Pulmonary artery (tissue), 1 donor: ENCODE measurements around the genes CIPC and AHSA1.

- PRO-cap, result no peak
Observed at GRCh38 chr14:76976127-76976815, 52.2 kb downstream of the IRF2BPL start.

GRCh38 chr14:76977674-76978417 is 50.7 kb downstream of the IRF2BPL start:
- PRO-cap, result no peak

GRCh38 chr14:77007850-77008697 is 20.4 kb downstream of the IRF2BPL start:
- PRO-cap, result no peak

DNA sequence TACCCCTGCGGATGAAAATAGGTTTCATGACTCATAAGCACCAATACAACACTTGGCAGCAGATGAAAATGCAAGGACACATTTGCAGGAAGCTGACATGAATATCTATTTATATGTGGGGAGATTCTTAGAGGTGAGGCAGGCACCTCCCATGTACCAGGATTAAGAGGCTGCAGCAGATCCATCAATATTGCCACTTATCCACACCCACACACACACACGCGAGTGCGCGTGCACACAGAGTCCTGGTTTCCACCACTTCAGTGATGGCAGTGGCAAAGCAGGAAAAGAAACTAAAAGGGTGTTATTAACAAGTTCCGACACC is 5.5 kb downstream of the IRF2BPL start:
- PRO-cap, result no peak

DNA sequence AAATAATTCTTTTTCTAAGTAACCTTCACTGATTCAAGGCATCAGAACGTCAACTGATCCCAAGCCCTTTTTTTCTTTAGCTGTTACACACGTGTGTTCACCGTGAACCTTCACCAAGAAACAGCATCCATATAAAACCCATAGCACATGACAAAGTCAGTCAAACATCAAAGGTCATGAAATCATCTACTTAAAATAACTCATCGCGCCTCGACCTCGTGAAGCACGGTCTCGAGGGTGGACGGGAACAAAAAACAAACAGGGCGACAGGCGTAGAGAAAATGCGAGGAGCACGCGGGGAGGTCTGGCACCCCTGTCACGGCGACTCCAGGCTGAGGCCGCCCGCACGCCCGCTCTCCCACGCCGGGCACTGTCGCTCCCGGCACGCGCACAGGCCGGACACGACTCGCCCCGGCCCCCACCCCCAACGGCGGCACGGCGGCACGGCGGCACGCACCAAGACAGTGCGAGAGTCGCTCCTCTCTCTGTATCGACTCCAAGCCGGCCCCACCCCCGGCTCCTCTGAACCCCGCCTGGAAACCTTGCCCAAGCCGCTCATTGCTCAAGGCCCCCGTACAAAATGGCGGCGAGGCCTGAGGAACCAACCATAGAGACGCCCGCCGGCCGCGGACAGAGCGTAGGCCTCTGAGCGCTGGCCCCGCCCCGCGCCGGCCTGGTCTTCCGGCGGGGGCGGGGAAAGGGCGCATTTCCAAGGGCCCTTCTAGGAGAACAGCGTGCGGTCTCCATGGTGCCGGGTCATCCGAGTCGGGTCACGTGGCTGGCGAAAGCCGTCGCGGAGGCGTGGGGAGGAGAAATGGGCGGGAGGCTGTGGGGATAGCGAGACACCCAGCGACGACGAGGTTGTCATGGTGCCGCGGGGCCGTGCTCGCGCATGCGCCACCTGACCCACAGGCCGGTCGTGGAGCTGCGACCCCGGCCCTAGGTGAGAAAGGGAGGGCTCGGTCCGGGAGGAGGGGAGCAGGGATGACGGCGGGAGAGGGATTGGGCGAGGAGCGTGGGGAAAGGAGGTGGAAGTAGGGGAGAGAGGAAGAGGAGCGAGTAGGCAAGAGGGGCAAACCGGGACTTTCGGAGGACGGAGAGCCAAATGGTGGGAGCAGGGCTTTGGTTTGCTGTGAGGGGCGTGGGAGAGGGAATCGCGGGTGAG is at the start of gene CIPC:
Gene CIPC, plus strand, starts transcription at position 840 of the 1,165 bp plus-strand sequence.
- PRO-cap, result bidirectional peak, plus-strand start at position 275 of the sequence, minus-strand start at position 122 of the sequence; unidirectional peak, minus-strand start at position 372 of the sequence; bidirectional peak, plus-strand start at position 867 of the sequence, minus-strand start at position 609 of the sequence

DNA sequence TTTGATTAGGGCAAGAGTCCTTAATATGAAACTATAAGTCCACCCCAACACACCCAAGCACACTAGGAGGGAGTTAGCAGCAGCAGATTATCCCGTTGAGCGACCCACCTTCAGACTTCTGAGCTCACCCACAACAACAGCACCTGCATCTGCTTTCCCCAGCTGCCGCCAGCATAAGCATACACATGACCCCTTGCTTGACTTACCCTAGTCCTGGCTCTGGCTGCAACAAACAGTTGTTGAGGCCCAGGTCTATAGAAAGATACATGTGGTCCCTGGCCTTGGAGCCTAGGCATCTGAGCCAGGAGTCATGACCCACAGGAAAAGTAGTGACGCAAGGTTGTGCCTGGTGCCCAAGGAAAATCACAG is 19.0 kb downstream of the ZDHHC22 start:
- PRO-cap, result no peak

DNA sequence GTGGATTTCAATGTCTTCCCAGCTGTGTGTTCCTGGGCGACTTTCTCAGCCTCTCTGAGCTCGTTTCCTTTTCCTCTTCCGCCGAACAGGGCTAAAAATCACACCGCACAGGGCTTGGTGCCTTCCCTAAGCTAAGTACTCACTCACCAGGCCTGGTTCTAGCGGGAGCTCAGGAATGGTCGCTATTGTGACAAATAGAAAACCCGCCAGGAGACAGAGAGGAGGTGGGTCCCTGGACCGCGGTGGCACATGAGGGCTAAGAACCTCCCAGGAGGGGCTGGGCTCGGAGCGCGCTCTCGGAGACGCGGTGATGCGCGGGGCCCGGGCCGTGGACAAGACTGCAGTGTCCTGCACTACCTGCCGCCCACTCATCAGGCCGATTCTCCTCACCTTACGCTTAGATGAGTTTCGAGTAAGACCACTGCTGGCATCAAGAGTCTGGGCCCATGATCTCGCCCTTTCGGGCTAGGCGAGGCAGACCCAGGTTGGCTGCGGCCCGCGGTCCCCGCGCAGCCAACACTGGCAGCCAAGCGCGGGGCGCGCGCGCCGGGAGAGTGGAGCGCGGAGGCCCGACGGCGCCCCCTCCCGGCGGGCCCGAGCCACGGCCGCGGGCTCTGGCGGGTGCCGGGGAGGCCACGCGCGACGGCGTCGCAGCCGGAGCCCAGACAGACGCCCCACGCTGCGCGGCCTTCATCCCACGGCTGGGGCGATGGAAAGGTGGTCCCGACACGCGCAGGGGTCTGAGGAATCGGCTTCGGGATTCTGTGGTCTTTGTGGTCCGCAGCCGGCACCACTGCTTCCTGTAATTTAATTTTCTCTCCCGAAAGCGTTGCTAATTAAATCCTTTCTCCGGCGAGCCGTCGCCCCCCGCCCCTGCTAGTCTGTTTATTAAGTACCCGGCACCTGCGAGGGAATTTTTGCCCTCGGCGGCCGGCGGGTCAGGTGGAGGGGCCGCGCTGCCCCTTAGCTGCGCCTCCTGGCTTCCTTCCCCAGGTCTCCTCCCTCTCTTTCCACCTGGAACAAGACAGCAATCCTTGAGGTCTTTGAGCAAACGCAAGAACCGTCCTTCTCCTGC is 16.7 kb downstream of the ZDHHC22 start:
- PRO-cap, result unidirectional peak, plus-strand start at position 310 of the sequence; unidirectional peak, minus-strand start at position 521 of the sequence

DNA sequence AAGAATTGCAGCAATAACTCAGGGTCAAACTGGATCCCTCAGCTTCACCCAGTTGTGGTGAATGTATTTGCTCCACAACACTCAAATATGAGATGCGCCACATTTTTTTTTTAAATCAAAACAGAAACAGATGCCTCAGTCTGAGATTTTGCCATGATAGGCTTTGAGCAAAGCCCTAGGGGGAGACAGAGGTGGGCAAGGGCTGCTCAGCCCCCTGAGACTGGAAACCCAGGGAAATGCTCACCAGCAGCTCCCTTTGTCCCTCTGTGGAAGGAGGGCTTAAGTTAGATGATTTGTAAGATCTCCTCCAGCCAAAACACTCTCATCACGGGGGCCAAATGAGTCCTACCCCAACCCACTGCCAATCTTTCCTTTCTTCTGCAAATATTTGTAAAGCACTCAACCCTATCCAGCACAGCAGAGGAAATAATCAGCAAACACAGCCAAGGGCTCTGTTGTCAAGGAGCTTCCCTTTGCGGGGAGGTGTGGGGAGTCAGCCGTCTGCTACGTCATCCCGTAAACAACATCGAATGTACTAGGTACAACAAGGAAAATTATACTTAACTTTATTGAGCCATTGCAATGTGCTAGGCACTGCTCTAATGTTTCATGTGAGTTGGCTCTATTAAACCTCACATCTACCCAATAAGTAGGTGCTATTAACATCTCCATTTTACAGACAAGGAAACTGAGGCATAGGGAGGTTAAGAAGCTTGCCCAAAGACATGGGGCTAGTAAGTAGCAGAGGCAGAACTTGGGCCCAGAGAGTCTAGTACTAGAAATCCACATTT is 22.7 kb downstream of the TMEM63C start:
- PRO-cap, result no peak

GRCh38 chr14:77407299-77407498 is 16.1 kb downstream of the NOXRED1 start:
- PRO-cap, result no peak

DNA sequence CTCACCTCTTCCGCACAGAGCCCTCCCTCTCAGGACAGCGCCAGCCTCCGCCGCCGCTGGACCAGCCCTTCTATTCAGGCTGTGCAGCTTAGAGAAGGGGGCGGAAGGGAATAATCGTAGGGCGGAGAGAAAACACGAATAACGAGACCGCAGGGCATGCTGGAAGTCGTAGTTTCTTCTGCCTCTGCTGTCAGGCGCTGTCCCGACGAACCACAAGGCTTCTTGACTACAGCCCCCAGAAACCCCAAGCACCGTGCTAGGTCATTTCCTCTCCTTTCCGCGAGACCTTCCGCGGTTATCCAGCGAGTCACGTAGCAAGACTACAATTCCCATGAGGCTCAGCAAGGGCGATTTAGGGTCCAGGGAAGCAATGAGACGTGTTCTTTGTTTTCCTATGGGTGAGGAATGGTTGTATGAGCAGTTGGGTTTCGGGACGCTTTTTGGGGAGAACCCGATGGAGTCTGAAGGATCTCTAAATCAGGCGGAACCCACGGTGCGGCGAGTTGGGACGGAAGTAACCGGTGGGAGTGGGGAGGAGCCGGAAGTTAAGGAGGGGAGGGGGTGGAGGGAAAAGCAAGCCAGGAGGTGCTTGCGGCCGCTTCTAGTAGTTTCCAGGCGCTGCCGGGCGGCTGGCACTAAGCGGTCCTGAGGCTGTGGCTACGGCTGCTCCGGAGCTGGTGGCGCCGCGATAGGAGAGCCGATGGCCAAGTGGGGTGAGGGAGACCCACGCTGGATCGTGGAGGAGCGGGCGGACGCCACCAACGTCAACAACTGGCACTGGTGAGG is at the start of gene AHSA1:
Gene AHSA1, plus strand, starts transcription at position 604 of the 786 bp plus-strand sequence.
- PRO-cap, result unidirectional peak, minus-strand start at position 63 of the sequence; unidirectional peak, minus-strand start at position 102 of the sequence; bidirectional peak, plus-strand start at position 548 of the sequence, minus-strand start at position 516 of the sequence

DNA sequence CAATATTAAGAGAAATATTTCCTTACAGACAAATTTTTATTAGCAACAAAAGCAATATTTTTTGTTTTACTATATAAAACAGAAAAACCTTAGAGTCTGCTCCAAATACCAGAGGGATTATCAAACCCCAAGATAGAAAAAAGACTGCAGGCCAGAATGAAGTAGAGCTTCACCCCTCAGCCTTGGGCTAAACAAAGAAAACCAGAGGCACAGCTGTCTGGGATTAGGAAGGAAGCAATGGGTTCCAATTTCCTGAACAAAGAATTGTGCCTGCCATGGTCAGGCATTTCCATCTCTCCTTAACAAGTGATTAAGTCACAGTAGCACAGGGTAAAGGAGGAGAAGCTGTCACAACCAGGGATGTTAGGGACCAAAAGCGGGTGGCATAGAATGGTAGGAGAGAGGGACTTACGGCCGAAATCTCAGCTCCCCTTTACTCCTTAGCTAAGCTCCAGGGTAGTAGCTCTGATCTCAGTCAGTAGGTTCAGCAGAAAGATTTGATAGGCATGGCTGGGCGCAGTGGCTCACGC is 34.0 kb downstream of the SPTLC2 start:
- PRO-cap, result no peak

DNA sequence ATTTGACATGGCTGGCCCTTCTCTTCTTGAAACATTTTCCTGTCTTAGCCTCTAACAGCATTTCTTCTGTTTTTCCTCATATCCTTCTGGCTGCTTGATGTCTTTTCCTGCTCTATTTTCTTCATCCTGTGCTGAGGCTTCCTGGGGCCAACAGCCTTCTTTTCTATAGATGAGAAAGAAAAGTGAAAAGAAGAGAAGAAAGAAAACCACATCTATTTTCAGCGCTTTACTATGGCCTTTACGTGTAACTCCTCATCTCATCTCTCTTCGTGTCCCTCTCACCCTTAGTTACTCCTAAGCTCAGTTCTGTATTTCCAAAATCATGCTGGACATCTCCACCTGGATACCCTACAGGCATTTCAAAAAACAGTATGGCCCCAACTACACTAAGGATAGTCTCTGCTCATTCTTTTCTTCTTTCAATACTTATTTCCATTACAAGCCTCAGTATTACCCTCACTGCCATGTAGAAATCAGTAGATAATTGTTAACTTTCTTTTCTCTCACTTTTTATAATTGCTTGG is 20.1 kb downstream of the ALKBH1 start:
- PRO-cap, result no peak

DNA sequence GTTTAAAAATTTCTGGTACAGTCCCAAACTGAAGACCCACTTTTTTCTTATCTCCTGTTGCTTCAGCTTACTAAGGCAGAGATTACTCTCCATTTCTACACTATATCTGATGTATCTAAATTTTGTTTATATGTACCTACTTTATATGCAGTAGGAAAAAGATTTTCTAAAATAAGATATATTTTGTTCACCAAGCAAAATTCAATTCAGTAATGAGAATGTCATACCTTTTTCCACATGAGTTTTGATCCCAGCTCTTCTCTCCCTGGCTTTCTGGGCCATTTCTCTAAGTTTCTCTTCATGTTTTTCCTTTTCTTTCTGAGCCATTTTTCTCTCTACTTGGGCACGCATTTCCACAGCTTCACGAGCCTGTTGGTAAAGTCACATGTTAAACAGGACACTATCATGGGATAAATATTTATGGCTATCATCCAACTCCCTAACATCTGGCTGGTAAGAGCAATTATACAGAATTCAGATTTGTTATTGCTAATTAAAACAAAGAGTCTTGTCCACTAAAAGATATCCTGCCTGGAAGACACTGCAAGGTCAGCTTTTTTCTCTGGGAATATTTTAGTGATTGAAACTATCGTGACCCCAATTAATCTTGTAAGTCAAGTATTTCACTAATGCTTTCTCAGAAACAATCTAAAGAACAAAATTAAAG is 23.0 kb downstream of the SLIRP start:
- PRO-cap, result no peak

GRCh38 chr14:77763858-77764339 is 2.9 kb upstream of the SNW1 start:
- PRO-cap, result no peak

DNA sequence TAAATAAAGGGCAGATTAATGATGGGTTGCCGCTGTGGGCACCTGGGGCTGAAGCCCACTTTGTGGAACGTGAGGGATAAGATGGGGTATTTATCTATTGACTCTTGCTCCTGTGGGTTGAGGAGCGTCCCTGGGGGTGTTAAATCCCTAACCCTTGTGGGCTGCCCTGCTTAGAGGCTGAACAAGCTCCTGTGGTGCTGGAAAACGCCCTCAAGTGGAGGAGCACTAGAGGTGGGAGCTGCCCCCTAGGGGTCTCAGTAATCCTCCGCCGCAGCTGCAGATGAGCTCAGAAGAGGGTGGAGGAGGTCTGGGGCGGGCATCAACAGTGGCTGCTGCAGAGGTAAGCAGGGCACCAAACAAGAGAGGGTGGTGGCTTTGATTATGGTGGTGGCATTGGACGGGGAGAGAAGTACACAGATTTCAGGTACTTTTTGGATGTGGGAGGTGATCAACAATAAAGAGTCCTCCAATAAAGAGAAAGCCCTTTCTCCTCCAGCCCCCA is 179.7 kb downstream of the ADCK1 start:
- PRO-cap, result no peak

- PRO-cap, result no peak
Observed at GRCh38 chr14:80385347-80385622, 174.0 kb upstream of the DIO2 start.

- PRO-cap, result no peak
Observed at GRCh38 chr14:80835982-80836616, 105.4 kb downstream of the CEP128 start.

DNA sequence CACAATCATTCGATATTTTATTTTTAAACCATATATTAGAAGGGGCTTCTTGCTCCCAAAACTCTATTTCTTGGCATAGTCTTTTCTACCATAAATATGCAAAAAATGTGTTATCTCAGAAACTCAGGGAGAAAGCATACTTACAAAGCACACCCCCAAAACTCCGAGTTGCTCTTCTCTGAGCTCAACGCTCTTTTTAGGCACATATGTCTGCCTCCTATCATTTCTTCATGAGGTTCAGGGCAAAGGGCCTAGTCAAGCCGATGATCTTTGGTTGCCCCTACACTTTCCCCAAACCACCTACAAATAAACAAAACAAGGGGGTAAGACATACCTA is 2.3 kb downstream of the CEP128 start:
- PRO-cap, result no peak

GRCh38 chr14:80954656-80955111 is 737 bp upstream of the TSHR start:
- PRO-cap, result no peak

GRCh38 chr14:81114092-81114378 is 106.7 kb downstream of the GTF2A1 start:
- PRO-cap, result no peak